GM12891 (cell line): Measurements from ENCODE around the gene LRRC3B.

DNA sequence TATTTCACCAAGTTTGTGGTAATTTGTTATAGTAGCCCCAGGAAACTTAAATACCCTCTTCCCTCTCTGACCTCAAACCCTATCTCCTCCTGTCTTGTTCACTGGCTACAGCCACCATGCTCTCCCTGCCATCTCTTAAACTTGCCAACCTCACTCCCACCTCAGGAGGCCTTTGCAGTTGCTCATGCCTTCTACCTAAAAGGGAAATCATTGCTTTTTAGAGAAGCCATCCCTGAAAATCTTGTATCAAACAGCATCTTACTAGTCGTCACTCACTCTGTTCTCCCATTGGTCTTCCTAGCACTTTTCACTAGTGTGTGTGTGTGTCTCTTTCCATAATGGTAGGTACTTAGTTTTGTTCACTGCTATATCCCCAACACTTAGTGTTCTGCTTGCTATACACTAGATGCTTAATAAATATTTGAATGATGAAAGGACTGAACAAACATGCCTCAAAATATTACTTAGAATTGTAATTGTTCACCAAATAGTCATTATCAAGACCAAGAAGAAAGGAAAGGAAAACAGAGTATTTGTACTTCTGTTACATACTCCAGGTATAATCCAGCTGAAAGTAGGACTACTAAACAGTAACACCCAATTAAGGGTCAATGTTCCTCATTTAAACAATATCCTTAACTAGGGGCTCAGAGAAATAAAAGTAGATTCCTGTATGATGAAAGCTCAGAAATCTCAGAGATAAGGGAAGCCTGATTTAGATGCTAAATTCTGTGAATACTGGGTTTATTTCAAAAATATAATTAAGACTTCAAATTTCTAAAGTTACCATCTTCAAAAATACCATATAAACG, 39.8 kb downstream of the NGLY1 start:
- RRBS, result no CpG with 5 or more reads among the region's 2 CpGs

GRCh38 chr3:25849629-25850175, 59.8 kb downstream of the OXSM start:
- RRBS, result no CpG with 5 or more reads among the region's 5 CpGs

GRCh38 chr3:26011000-26011372, 221.1 kb downstream of the OXSM start:
- RRBS, result no CpG with 5 or more reads among the region's 3 CpGs

DNA sequence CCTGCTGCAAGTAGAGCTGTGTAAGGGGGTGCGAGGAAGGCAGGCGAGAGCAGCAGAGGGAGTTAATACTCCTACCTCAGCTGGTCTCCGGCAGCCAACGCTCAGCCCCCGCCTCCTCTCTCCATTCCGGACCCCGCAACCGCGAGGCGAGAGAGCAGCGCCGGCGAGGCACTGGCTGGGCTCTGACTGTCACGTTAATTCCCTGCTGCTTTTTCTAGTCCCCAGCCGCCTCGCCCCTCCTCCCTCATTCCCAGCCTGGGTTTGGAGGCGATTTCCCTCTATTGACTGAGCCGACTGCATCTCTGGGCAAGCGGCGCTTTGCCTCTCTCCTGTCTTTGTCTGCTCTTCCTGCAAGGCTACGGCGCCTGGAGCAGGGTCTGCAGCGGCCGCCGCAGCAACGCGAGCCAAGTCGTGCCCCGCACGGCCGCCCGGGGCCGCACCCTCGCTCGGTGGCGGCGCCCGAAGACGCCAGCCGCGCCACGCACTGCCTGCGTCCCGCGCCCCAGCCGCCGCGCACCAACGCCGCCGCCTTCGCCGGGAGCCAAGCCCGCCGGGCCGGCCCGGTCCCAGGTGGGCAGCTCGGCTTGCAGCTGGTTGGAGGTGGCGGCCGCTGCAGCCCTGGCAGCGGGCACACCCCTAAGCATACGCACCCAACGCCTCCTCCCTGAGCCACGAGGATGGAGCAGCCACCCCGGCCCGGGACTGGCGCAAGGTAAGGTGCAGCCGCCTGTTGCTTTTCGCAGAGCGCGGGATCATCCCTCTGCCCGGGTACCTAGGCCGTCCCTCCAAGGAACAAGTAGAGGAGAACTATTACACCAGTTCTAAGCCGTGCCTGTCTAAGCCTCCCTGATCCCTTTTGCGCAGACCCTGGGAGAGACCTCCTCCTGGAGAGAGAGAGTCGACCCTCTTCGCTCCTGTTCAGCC, at the start of gene LRRC3B:
LRRC3B (plus strand) TSS at position 247 of the 924 bp plus-strand sequence.
- RRBS, result 48% methylated on average over 7 of the region's 77 CpGs

DNA sequence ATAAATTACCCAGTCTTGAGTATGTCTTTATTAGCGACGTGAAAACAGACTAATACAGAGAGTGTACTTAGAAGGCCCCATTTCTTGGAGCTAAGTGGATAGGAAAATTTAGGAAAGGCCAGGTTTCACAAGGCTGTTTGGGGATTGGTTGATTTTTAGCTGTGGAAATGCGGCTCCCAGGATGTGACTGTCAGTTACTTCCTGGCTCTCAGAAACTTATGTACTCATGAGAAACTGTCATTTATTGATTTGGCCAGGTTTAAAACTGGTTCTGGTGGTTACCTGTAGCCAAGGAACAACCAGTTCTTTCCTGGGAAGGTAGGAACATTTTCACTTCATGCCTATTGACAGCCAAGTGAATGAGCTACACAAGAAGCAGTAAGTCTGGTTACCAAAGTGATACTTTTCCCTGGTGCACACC, 39.9 kb downstream of the NEK10 start:
- RRBS, result no CpG with 5 or more reads among the region's 3 CpGs

GRCh38 chr3:27468725-27469328, 15.4 kb downstream of the SLC4A7 start:
- RRBS, result no CpG with 5 or more reads among the region's 10 CpGs

GRCh38 chr3:27534378-27534720, 50.2 kb upstream of the SLC4A7 start:
- RRBS, result no CpG with 5 or more reads among the region's 9 CpGs

DNA sequence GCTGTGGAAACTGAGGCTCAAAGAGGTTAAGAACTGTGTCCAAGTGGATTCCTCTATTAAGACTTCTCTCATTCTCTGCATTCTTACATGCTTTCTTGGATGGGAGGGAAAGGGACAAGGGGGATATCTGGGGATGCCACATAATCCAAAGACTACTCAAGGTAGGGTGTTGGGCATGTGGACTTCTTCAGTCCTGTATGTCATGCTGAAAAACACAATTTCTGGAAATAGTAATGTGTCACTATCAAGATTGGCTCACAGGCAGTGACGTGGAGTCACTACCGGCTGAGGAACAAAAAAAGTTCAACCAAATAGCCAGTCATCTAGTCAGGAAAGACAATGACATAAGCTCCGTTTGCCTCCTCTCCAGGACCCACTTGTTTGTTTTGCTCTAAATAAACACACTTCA, 99.2 kb downstream of the EOMES start:
- RRBS, result no CpG with 5 or more reads among the region's 3 CpGs

DNA sequence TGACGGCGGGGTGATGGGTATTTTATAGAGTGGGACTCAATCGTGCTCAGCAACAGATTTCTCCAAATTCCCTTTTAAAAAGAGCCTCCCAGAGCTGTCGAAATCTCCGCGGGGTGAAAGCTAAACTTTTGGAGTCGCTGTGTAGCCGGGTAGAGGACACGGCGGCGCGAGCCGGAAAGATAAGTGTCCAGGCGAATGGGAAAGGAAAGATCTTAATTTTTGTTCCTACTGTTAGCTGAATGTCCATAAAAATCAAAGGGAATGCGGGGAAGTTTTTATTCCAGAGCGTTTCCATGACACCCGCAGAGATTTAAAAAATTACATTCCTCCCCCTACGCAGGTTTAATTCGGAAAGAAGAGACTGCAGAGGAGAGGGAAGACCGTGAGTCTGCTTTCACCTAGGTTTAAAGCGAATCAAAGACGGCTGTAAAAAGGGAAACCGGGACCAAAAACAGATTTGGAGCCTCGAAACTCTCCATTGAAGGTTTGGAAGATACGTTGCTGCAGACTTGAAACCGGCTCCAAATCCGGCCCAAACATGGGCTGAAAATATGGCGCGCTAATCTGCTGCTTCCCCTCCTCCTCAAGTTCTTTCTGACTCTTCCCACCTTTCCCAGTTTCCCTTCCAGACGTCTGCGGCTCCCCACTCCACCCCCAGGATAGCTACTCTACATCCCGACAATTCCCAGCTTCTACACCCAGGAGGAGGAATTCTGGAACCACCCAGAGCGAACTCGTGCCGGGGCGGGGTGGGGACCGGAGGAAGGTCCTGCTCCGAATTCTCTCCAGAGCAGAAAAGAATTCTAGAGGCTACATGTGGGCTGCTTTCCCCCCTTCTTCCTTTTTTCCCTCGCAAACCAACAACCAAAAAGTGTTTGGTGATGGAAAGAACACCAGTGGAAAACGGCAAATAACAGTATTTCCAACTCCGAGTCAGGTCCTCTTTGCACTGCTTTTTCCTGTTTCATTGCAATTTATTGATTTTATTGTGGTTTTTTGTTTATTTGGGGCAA, 8.7 kb downstream of the EOMES start:
- RRBS, result 6% methylated on average over 4 of the region's 41 CpGs

GRCh38 chr3:27821287-27821678, 99.2 kb upstream of the EOMES start:
- RRBS, result no CpG with 5 or more reads among the region's 12 CpGs

- RRBS, result no CpG with 5 or more reads among the region's 15 CpGs
Observed at GRCh38 chr3:27821713-27822203, 99.6 kb upstream of the EOMES start.

- RRBS, result no CpG with 5 or more reads among the region's 8 CpGs
Observed at GRCh38 chr3:28007929-28008766, 233.3 kb upstream of the CMC1 start.

DNA sequence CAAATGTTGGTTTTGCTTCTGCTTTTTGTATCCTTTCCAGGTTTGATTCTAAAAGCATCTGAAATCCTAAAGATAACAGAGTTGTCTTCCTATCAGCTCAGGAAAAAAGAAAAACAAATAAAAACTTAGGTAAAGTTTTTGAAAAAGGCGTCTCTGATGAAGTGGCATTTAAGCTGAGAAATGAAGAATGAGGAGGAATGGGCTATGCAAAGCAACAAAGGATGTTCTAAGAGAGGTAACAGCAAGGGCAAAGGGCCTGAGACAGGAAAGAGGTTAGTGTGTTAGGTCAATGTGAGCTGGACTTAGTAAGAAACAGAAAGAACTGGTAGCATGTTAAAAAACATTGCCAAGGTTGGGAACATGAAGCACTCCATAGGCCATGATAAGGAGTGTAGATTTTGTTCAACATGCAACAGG, 104.6 kb upstream of the CMC1 start:
- RRBS, result no CpG with 5 or more reads among the region's 1 CpG

DNA sequence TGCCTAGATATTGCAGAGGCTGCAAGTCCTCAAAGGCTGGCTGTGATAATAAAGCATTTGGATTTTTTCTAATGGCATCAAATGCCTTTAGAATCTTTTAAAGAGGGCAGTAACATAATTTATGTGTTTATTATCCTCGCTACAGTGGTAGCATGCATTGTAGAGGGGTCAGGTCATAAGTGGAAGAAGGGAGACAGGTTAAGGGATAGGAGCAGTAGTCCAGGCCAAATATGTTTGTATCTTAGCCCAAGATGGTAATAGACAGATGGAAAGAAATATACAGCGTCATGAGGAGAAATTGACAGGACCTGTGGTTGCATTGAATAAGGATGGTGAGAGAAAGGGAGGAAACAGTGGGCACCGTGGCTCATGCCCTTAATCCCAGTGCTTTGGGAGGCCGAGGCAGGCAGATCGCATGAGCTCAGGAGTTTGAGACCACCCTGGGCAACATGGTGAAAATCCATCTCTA, 2.7 kb downstream of the CMC1 start:
- RRBS, result no CpG with 5 or more reads among the region's 5 CpGs

GRCh38 chr3:29515594-29516172, 234.8 kb downstream of the RBMS3 start:
- RRBS, result no CpG with 5 or more reads among the region's 4 CpGs

DNA sequence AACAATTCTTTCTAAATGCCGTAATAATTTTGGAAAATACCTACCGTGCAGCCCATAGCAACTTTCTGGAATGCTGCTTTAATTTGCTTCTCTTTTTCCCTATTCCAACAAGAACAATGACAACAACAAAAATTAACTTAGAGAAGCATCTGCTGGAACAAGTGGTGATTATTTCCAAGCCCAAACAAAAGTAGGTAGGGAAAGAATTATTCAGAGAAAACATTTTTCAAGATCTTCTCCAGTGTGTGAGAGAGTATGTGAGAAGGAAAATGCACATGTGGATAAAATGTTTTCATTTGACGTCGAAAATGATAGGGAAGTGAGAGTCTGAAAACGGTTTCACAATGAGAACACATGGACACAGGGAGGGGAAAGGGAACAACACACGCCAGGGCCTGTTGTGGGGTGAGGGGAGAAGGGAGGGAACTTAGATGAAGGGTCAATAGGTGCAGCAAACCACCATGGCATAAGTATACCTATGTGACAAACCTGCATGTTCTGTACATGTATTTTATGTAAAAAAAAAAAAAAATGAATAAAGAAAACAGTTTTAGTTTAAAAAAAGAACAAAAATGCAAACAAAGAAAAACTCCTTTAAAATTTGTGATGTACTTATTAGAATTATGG, 338.0 kb downstream of the RBMS3 start:
- RRBS, result no CpG with 5 or more reads among the region's 6 CpGs

DNA sequence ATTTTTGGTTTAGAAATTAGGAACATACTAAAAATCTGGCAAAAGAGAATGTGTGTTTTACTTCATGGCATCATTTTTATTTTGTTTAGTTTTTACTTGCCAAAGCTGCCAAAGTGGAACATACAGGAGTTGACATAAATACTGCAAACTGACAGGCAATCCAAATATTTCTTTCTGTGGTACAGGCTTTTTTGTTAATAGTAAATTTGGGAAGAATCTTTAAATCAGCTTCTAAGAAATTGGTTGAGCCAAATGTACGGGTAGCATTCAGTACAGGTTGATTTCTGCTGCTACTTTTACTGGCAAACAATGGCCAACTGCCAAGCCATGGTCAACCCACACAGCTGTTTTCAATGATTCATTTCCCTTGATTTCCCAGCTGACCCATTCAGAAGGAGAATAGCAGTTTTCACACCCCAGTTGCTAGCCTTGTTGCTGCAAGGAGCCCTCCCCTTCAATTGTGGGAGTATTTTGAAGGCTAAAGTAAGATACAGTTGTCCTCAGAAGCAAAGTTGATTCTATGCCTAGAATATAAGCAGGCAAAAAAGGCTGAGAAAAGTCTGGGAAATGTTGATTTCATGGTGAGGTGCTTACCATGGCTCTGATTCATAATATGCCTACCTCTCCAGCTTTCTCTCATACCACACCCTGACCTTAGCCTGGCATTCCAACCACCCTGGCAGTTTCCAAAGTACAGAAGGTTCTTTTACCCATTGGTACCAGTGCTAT, 320.4 kb upstream of the TGFBR2 start:
- RRBS, result no CpG with 5 or more reads among the region's 1 CpG

GRCh38 chr3:30495554-30496178, 110.7 kb upstream of the TGFBR2 start:
- RRBS, result no CpG with 5 or more reads among the region's 9 CpGs

- RRBS, result no CpG with 5 or more reads among the region's 6 CpGs
Observed at GRCh38 chr3:30612548-30613588, 6.5 kb downstream of the TGFBR2 start.

DNA sequence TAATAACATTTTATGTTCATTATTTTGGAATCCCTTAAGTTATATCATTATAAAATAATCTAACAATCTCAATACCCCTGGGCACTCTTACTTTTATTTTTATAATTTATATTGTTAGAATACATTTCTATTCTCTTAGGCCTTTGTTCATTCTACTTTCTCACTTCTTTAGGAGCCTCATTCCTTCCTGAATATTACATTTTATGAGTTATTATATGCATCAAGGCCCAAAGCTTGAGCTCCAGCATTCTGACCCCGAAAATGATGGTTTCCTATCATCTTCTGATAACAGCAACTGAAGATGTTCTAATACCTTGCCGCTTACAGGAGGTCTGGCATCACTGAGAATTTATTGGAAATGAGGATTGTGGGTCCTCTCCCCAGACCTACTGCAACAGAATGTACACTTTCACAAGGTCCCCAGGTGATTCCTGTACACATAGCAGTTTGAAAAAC, 11.1 kb downstream of the TGFBR2 start:
- RRBS, result no CpG with 5 or more reads among the region's 2 CpGs